Mesenchymal stem cell of Wharton's jelly (primary cell): ENCODE measurements around a stretch of chr10.

GRCh38 chr10:75224442-75224980 lies 11.2 kb downstream of the COMTD1 start:
- CAGE, long polyA plus RNA = no peak

GRCh38 chr10:75397310-75397622 lies 4.3 kb downstream of the ZNF503 start:
- CAGE, long polyA plus RNA = no peak

DNA sequence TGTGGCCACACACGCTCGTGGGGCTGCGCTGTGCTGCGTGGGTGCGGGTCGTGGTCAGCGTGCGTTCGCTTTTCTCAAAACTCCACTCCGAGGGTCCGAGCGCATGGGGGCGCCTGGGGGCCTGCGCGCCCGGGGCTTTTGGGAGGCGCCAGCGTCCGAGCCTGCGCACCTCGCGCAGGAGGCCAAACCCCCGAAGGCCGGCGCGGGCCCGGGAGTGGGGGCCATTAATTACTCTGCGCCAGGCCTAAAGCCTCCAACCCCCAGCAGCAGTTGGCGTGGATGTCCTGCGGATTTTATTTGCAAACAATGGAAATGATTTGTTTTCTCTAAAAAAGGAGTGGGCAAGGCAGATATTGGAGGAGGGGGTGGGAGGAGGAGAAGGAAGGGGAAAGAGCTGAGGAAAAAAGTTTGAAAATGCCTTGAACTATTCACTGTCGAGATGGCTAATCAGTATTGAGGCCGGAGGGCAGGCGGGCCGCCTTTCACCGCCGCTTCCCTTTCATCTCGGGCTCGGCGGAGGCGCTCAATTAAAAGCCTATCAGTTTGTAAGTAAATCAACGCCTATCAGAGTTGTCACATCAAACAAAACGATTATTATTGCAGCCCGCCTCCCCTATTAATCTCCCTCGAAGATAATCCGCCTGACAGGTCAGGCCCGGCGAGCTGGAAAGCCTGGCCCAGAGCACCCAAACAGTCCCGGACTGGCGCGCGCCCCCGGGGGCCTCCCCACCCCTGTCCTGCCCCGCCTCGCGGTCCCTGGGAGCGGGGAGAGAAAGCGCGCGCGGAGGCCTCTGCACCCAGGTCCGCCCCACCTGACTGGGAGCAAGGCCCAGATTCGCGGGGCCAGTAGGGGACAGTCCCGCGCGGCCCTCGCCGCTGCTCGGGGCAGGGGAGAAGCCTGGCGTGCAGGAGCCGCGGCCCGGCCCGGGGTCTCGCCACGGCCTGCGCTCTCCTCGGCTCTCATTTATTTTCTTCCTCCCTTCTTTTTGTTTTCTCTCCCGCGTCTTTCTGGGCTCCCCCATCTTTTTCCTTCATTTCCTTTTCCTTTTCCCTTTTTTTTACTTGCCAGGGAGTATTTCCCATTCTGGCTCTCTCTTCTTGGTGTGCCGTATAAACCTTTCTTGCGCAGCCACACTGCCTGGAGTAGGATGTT lies 3.6 kb upstream of the ZNF503 start:
- CAGE, long polyA plus RNA = no peak

GRCh38 chr10:75498093-75498653 lies 66.7 kb downstream of the LRMDA start:
- CAGE, long polyA plus RNA = no peak

- CAGE, long polyA plus RNA = no peak
Measured at GRCh38 chr10:75498654-75499029, 67.2 kb downstream of the LRMDA start.

DNA sequence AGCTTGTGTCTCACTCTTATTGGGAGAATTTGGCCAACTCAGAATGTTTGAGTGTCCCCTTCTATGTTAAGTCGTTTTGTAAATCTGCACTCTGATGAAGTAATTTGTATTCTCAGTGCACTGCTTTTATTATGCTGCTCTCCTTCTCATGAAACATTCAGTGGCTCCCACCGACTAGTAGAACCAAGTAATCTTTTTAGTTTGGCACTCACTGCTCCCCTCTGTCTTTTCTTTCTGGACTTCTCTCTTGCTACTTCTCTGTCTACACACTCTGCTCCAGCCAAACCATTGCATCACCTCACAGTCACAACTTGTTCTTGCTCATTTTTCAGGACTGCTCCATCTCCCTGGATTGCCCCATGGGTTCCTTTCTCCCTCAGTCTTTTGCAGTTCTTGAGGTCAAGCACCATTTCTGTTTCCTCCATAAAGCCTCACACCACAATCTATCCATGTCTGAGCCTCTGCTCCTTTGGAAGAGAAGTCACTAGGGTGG lies 186.0 kb downstream of the LRMDA start:
- CAGE, long polyA plus RNA = no peak

DNA sequence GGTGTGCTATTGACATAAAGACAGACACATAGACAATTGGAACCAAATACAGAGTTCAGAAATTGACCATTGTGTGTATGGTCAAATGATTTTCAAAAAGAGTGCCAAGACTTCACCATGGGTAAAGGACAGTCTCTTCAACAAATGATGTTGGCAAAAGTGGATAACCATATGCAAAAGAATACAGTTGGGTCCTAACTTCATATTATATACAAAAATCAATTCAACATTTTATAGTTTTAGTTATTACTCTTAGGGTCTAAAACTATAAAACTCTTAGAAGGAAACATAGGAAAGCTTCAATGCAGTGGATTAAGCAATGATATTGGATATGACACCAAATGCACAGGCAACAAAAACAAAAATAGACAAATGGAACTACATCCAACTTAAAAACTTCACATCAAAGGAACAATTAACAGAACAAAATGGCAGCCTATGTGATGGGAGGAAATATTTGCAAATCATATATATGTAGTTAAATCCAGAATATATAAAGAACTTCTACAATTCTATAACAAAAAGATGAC lies 415.8 kb downstream of the LRMDA start:
- CAGE, long polyA plus RNA = no peak

- CAGE, long polyA plus RNA = no peak
Measured at GRCh38 chr10:76034678-76035756, 603.6 kb downstream of the LRMDA start.

- CAGE, long polyA plus RNA = no peak
Measured at GRCh38 chr10:76137443-76138041, 706.1 kb downstream of the LRMDA start.

- CAGE, long polyA plus RNA = no peak
Measured at GRCh38 chr10:76150133-76151245, 719.1 kb downstream of the LRMDA start.

DNA sequence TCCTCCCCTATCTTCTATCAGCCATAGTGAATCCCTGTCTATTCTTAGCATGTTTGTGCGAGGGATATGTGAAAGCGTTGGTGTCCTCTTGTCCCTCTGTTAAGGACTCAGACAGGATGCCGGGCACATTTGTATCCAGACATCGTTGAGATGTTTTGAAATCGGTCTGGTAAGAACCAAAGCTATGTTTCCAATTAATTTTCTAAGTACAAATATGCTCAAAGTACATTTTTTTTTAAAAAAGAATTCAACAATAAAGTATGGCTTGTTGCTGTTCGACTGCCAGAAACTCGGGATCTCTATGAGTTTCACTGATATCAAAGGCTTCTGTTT lies 754.1 kb downstream of the LRMDA start:
- CAGE, long polyA plus RNA = no peak

GRCh38 chr10:76780100-76780357 lies 857.6 kb downstream of the KCNMA1 start:
- CAGE, long polyA plus RNA = no peak

GRCh38 chr10:77021728-77022307 lies 615.8 kb downstream of the KCNMA1 start:
- CAGE, long polyA plus RNA = no peak

DNA sequence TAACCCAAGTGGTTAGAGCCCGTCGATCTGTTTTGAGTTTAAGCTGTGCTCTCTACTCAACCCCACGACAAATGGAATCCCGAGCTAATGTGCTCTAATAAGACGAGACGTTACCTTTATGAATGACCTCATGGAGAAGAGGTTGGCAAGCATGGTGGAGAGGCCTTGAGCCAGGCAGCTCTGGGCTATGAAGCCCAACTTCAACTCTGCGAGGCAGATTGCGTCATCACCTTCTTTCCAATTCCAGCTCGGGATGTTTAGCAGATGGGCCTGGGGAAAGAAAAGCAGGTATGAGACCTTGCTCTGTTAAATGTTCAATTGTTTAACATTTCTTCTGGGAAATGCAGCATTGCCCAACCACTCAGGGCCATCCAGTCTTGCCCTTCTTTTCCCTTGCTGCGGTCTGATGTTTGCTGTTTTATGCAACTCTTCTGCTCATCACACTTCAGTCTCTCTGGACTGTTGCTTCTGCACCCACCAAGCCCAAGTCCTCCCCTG lies 564.6 kb downstream of the KCNMA1 start:
- CAGE, long polyA plus RNA = no peak

GRCh38 chr10:77417309-77417782 lies 220.3 kb downstream of the KCNMA1 start:
- CAGE, long polyA plus RNA = no peak

DNA sequence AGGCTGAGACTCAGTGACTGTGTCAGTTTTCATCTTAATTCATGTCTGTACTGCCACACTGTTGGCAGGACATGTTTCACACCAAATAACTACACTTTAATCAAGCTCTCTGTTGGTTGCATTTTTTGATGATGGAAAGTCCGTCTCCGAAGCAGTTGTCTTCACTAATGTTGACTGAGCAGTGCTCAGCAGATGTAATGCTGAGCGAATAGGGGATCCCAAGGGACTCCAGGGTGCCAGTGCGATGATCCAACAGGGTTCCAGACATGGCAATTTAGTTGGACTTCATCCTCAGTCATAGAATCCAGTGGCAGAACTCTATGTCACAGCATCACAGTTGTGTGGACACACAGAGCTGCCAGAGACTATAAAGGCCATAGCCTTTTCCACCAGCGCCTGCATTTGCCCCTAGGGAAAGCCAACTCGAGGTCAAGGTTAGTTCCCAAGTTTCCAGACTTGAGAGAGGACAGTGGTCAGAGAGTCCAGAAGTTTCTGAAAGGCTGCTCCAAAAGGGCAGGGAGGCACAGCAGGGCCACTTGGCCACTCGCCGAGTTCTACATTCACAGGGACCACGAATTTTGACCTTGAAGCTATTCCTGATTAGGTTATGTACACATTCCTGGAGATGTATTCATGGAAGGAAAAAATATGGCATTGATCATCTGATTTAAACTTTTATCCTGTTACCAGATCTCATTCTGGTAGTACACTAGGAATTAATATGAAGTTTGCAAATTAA lies 170.2 kb downstream of the KCNMA1 start:
- CAGE, long polyA plus RNA = no peak

DNA sequence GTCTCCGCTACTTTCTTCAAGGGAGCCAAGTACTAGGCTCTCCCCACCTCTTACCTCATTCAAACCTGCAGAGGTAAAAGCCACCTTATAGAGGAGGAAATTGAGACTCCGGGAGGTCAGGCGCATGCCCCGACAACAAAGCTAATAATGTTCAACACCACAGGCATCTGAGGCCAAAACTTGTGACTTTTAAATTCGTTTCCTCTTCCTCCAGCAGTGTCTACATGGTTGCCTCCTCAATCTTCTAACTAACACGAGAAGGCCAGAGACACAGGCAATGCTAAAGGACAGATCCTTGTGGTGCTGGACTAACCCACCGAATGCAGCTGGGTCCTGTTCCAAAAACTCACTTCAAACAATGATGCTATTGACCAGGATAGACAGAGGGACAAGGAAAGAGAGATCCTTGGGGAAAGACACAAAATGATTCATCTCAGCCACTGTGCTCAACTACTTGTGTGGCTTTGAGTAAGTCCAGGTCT lies 107.7 kb downstream of the KCNMA1 start:
- CAGE, long polyA plus RNA = no peak

GRCh38 chr10:77547966-77548703 lies 89.5 kb downstream of the KCNMA1 start:
- CAGE, long polyA plus RNA = no peak

GRCh38 chr10:77609715-77610141 lies 27.9 kb downstream of the KCNMA1 start:
- CAGE, long polyA plus RNA = no peak

- CAGE, long polyA plus RNA = no peak
Measured at GRCh38 chr10:77619309-77619668, 18.3 kb downstream of the KCNMA1 start.